GM19240 (cell line): ENCODE measurements around the gene NPC1L1.

- RRBS = no CpG with 5 or more reads among the region's 6 CpGs
Measured at GRCh38 chr7:43792464-43793031, 34.1 kb downstream of the BLVRA start.

- RRBS = no CpG with 5 or more reads among the region's 13 CpGs
Measured at GRCh38 chr7:43866425-43866979, 2.8 kb downstream of the MRPS24 start.

GRCh38 chr7:43938909-43939509 lies 12.8 kb downstream of the UBE2D4 start:
- RRBS = no CpG with 5 or more reads among the region's 4 CpGs

- RRBS = no CpG with 5 or more reads among the region's 40 CpGs
Measured at GRCh38 chr7:44038811-44039709, 5.4 kb upstream of the DBNL start.

DNA sequence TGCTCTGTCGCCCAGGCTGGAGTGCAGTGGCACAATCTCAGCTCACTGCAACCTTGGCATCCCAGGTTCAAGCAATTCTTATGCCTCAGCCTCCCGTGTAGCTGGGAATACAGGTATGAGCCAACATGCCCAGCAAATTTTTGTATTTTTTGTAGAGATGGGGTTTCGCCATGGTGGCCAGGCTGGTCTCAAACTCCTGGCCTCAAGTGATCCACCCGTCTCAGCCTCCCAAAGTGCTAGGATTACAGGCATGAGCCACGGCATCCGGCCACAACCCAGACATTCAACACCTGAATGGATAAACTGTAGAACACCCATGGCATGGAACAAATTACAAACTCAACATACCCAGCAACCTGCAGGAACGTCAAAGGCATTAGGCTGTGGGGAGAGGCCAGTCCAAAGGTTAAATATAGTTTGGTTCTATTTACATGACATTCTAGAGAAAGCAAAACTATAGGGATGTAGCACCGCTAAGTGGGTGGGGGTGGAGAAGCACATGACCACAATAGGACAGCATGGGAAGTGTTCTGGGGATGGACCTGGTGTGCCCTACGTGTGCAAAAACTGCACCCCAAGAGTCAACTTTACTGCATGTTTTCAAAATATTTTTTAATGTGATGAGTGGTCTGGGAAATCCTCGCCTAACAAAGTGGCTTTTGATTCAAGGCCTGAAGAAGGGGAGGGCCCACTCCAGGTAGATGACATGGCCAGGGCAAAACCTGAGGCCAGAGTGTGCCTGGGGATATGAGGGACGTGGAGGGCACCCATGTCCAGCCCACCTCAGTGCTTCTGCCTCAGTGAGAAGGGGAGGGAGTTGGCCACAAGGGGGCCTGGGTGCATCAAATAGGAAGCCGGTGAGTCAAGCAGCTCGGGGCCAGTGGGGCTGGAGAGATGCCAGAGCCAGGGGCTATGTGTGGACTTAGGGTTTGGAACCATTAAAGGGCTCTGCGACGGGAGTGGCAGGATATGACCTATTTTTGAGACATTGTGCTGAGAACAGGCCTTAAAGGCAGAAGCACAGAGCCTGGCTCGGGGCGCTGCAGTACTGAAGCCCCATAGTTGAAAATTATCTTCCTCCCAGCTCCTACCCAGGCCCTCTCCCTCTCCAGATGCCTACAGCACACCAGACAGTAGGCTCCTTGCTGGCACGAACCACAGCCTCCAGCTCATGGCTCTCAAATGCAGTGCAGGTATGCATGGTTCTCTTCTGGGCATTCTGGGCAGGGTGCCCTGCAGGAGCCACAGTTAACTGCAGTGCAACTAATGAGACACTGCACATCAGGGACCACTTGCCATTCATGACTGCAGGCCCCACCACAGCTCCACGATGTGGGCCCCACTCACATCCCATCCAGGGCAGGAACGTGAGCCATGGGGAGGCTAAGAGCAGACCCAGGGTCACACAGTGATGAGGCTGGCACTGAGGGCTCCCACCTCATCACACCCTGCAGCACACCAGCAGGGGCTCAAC lies 6.8 kb upstream of the PGAM2 start:
- RRBS = no CpG with 5 or more reads among the region's 20 CpGs

DNA sequence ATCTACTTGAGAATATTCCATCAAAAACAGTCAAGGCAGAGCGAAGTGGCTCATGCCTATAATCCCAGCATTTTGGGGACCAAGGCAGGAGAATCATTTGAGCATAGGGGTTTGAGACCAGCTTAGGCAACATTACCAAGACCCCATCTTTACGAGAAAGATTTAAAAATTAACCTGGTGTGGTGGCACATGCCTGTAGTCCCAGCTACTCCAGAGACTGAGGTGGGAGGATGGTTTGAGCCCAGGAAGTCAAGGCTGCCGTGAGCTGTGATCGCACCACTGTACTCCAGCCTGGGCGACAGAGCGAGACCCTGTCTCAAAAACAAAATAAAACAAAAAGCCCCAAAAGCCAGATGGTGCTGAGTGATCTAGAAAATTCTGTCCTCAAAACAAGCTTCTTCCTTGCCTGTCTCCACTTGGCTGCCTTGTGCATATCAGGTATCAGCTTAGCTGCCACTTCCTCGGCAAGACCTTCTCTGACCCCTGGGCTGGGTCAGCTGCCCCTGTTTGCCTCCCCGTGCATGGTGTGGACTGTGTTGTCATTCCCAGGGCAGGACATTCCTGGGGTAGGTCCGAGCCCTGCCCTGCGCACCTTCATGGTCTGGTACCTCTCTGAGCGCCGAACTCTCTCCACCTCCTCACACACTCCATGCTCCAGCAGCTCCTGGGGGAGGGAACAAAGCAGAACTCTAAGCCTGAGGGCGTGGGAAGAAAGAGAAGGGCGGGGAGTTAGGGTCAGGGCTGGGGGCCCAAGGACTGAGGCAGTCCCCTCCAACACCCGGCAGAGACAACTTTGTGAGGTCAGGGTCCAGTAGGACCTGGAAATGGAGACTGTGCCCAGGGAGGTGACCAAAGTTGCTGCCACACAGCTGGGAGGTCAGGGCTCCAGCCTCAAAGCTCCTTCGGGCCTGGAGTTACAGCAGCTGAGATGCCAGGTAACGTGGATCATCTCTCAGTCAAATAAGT lies 3.9 kb downstream of the POLM start:
- RRBS = no CpG with 5 or more reads among the region's 17 CpGs

GRCh38 chr7:44320659-44321554 lies 4.5 kb downstream of the CAMK2B start:
- RRBS = 63% methylated on average over 2 of the region's 18 CpGs

- RRBS = no CpG with 5 or more reads among the region's 5 CpGs
Measured at GRCh38 chr7:44467315-44467702, 23.1 kb downstream of the NUDCD3 start.

GRCh38 chr7:44540933-44542067 lies at the start of gene NPC1L1:
Gene NPC1L1, minus strand, starts transcription at chr7:44541330.
- RRBS = no CpG with 5 or more reads among the region's 22 CpGs

DNA sequence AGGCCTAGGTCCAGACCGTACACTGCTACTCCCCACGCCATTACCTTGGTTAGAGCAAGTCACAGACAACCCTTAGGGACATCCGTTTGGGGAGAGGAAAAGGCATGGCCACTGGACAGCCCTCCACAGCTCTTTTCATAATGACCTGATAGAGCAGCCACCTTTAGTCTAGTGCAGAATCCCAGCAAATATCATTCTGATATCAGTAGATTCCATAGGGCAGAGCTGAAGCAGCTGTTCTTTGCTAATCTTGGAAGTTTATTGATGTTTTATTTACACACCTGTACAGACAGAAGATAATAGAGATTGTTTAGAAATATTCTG lies 27.8 kb downstream of the OGDH start:
- RRBS = no CpG with 5 or more reads among the region's 3 CpGs

DNA sequence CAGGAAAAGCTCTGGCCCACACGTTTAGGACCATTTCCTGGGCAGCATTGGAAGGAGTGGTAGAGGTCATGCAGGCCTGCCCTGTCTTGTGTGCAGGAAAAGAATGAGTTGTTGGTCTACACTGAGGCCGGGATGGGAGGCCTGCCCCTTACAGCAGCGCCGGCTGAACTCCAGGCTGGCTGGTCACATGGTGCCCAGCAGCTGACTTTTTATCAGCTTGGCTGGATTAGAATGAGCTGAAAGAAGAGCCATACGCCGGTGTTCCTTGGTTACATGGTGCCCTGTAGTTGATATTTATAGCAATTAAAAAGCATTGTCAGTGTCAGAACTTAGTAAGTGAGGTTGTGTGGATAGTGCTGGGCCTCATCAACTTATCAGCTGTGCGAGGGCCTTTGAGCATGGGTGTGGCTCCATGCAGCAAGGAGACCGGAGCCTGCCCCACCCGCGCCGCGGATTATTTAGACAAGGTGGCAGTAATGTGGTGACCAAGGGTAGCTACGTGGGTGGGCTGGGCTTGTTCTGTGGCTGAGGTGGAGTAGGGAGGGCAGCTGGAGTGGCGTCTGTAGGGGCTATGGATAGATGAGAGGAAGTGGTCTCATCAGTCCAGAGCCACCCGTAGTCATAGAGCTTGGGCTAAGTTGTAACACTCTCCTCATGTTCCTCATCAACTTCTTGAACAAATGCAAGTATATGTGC lies 28.7 kb downstream of the OGDH start:
- RRBS = 98% methylated on average over 3 of the region's 15 CpGs

DNA sequence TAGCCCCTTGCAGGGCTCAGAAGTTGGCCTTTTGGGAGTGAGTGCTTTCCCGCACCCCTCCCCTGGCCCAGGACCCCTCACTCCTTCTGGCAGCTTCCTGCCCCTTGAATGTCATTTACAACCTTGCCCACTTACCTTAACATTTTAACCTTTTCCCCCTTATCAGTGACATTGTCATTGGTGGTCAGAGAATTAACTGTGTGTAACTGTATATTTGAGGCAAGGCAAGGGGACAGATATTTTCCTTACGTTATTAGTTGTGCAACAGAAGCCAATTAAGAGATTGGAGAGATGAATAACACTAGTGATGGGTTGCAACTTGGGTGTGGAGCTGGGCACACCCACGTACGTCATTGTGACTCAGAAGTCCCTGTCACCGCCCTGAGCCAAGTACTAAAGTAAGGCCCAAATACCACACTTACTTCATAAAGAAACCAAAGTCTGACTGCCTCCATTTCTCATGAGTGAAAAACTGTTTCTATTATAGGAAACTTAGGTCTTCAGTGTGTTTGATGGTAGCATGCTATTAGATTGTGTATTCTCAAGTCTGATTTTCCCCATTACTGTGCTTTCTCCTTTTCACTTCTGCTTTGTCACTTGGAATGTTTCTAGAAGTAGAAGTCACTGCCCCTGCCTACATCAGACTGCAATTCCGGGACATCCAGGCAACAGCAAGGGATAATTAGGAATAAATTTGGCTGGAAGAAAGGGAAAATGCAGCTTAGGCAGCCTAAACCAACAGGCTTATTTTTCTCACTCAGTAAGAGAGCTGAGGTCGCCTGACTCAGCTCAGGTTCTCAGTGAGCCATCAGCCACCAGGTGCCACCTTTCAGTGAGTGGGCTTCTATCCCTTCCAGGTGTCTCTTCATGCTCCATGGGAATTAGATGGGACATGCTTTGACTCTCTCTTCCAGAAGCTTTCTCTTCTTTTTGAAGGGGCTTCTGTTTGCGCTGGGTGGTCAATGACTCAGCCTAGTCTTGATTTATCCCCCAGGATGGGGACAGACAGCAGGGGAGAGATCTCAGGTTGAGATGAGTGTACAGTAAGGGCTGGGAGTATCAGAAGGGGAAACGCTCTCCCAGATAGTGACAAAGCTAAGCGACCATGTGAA lies 31.9 kb downstream of the OGDH start:
- RRBS = no CpG with 5 or more reads among the region's 10 CpGs

DNA sequence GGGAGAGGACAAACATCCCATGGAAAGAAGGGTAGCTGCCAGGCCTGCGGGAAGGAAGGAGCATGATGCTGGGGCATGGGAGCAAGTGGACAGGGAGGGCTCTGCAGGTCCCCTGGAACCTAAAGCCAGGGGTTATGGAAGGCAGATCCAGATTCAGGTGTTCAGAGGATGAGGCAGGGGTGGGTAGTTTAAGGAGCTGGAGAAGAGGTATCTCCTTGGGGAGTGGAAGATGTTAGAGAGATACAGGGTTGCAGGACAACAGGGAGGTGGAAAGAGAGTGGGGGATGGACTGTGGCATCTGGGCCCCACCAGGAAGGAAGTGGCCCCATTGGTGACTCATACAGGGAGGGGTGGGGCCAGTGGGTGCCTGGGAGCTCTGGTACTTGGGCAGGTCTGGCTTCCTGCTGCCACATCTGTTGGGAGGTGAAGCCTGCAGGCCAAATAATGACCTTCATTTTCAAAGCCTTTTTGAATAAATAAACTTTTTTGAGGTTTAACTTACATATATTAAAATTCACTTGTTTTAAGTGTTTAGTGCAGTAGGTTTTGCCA lies 32.7 kb downstream of the OGDH start:
- RRBS = no CpG with 5 or more reads among the region's 1 CpG

DNA sequence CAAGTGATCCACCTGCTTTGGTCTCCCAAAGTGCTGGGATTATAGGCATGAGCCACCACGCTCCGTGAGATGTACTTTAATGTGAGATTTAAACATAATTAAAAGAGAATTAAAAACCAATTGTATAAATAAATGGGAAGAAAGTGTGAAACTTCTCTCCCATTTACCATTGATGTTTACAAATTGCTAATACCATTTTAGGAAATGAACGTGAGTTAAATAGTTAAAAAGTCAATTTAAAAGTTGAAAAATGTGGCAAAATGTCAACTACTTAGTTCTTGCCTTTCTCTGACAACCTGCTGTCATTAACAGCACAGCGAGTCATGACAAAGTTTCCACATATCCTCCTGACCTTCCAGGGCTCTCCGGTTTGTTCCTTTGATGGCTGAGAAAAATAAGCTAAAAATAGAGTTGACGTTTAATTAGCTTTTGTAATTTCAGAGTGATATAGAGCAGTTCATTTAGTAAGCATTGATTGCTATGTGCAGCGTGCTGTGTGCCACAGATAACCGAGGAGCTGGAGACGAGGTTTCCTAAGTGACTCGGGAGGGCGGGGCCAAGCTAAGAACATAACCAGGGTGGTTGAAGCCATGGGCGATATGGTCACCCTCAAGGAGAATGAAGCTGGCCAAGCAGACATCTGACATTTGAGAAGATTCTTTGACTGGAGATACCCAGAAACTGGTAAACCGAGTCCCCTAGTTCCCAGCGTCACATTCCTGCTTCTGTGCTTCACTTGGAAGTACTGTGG lies 47.8 kb downstream of the OGDH start:
- RRBS = no CpG with 5 or more reads among the region's 14 CpGs

GRCh38 chr7:44759953-44760850 lies 11.6 kb downstream of the ZMIZ2 start:
- RRBS = no CpG with 5 or more reads among the region's 22 CpGs

DNA sequence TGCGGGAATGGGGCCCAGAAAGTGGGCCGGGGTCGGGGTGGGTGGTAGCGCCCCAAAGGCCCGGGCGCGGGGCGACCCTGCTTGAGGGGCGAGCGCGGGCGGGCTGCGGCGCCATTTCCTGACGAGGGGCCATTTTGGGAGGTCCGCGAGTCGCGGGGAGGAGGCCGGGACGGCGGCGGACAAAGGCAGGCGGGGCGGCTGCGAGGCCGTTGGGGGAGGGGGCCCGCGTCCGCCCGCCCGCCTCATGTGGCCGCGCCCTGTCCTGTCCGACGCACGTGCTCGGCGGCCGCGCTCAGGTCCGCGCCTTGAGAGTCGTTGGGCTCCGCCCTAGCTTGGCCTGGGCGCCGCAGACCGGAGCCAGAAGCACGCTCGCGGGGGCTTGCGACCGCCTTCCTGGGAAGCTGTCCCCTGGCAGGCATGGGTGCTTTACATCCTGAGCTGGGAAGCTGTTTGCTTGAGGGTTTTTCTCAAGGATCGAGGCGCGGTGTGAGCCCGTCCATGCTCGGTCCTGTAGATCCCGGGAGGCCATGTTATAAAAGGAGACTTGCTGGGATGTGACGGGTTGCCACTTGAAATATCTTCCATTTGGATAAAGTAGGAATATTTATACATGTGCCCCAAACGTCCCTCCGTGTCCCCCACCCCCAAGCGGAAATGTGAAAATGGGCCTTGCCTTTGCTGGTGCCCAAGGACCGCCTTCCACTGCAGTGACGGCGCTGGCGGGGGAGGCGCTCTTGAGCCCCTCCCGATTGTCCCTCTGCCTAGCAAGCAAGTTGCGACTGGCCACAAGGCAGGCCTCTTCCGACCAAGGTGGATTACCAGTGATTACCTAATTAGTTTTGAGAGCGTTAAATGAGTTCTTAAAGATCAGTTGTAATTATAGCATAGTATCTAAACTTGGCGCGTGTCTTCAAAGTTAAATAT lies 593 bp downstream of the PPIA start:
- RRBS = 0% methylated on average over 7 of the region's 74 CpGs

GRCh38 chr7:44963991-44964434 lies 14.8 kb downstream of the MYO1G start:
- RRBS = 100% methylated on average over 1 of the region's 13 CpGs

DNA sequence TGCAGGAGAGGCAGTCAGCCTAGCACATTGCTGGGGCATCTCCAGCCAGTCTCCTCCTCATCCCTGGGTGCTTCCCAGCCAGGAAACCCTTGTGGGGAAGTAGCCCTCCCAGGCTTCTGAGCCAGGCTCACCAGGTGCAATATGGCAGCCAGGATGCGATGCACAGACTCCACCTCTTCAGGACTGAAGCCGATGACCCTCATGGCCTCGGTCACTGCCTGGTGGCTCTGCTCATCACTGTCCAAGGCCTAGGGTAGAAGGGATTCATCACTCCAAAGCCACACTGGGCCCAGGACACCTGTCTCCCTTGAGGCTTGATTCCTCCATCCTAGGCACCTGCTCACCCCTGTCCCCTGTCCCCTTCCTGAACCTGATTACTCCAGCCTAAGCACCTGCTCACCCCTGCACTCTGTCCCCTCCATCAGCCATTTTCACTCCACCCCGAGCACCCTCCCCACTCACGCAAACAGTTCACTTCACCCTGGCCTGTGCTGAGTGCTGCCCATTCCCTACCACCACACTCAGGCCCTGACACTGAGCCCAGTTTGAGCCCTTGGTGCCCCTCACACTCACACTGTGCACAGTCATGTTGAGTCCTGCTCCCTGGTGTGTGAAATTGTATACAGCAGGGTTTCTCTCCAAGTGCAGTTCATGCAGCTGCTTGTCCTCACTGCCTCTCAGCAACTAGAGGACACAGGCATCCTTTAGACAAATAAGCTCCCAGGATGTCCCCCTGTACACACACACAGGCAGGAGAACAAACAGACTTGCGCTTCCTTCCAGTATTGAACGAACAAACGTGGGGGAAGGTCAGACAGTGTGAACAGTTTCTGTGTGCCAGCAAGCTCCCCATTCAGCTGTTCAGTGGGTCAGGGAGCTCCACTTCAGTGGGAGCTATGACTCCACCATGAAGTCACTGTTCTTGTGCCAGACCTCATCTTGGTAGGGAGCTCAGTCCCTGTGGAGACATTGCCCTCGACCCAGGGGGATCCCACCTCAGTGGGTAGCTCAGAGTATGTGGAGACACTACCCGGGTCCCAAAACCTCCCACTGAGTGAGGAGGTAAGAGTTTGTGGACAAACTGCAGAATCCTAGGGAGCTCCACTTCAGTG lies 6.9 kb downstream of the MYO1G start:
- RRBS = no CpG with 5 or more reads among the region's 10 CpGs

DNA sequence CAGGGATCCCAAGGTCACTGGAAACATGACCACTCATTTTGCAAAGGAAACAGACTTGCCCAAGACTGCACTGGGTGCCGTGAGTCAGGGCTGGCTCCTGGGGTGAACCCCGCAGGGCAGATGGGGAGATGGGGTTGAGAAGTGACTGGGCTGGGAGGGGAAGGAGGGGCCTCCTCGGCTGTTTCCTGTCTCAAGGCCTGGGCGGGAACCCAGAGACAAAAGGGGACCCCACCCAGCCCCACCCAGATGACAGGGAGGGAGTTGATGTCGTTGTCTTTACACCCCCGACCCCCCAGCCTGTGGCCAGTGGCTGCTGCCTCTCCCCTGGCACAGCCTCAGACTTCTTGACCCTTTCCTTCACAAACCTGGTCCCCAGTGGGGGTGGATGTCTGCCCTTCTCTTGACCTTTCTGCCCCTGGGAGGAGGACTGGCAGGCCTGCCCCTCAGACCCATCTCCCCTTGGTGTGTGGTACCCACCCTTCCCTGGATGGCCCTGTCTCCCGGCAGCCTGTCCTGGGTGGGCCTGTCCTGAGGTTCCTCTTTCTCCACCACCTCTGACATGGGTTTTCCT lies 1.4 kb downstream of the MYO1G start:
- RRBS = no CpG with 5 or more reads among the region's 7 CpGs

DNA sequence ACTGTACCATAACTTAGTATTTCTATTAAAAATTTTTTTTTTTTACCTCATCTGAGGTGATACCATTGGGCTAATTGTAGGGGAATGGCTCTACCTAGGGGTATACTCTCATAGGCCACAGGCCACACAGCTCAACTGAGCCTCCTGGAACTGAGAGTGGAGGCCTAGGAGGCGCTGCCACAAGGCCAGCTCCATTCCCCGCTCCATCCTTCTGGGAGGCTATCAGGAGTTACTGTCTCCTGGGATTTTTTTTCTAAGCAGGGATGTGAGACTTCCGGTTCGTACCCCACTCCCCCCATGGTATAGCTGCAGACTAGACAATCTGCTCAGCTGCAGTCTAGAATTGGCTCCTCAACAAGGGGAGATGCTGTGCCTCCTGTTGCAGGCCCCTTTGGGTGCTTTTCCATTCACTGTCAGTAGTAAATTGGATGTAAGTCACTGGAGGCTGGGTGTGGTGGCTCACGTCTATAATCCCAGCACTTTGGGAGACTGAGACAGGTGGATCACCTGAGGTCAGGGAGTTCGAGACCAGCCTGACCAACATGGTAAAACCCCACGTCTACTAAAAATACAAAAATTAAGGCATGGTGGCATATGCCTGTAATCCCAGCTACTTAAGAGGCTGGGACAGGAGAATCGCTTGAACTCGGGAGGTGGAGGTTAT lies 2.8 kb upstream of the MYO1G start:
- RRBS = no CpG with 5 or more reads among the region's 9 CpGs